Subcutaneous adipose tissue (tissue), 3 donors: ENCODE results near the gene ZNF362.

DNA sequence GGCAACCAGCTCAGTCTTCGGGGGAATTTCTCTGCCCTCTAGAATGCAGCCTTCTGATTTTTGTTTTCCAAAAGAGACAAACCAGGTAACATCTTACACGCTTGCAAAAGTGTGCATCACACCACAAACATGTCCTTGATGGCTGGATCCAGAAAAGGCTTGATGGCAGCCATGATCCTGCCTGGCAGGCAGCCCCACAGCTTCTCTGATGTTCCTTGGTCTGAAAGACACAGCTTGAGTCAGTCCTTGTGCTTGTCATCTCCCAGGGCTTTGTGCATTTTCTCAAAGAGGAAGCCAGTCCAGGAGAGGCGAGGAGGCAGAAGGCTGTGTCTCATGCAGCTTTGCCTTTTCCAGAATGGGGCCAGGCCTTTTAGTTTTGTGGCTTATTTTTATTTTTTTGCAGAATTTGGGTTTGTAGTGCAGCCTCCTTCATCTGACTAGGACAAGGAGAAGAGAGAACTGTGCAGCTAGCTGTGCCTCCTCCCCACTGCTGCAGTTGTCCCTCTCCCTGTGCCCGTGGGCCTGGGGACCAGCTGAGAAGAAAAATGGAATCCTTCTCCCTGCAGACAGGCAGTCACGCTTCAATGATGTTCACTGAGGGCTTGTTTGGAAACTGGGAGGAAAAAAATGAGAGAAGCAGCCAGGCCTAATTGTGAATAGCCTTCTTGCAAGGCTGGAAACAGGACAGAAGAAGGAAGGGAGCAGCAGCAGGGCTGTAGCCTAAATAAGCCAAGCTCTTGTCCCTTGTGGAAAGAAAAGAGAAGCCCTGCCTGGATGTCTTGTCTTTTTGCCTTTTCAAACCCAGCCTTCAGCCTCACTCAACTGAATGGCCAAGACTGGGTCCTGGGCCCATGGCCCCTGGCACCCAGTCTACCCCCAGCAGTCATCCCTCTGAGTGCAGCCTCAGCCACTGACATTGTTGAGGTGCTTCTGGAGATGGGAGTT, 7.3 kb downstream of the FNDC5 start:
- PRO-cap: no peak
- RAMPAGE, long total RNA, 3 experiments: no peak in any of the 3 experiments

GRCh38 chr1:32894511-32895100, 6.6 kb downstream of the TMEM54 start:
- PRO-cap: no peak
- RAMPAGE, long total RNA, 3 experiments: no peak in any of the 3 experiments

DNA sequence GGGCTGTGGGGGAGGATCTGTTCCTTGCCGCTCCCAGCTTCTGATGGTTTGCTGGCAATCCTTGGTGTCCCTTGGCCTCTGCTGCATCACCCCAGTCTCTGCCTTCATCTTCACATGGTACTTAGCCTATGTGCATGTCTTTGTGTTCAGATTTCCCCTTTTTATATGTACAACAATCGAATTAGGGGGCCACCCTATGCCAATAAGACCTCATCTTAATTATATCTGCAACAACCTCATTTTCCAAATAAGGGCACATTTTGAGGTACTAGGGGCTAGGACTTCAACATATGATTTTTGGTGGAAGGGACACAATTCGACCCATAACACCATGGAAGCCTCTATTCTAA, 27.9 kb upstream of the TMEM54 start:
- PRO-cap: no peak
- RAMPAGE, long total RNA, 3 experiments: no peak in any of the 3 experiments

GRCh38 chr1:32972696-32973511, 8.3 kb upstream of the RNF19B start:
- PRO-cap: no peak
- RAMPAGE, long total RNA, 3 experiments: no peak in any of the 3 experiments

GRCh38 chr1:33035752-33036538, 738 bp downstream of the AK2 start:
- PRO-cap: no peak
- RAMPAGE, long total RNA, 3 experiments: no peak in any of the 3 experiments

DNA sequence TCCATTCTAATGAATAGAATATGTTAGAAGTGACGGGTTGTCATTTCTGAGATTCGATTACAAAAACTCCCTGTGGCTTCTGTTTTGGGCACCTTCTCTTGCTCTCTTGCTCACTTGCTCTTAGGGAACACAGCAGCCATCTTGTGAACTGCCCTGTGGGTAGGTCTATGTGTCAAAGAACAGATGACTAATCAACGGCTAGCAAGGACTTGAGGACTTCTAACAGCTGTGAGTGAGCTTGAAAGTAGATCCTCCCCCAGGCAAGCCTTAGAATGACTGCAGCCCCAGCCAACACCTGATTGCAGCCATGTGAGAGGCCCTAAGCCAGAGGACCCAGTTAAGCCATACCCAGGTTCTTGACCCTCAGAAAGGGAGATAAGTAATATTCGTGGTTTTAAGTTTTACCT, 49.4 kb downstream of the AZIN2 start:
- PRO-cap: no peak
- RAMPAGE, long total RNA, 3 experiments: no peak in any of the 3 experiments

- PRO-cap: no peak
- RAMPAGE, long total RNA, 3 experiments: no peak in any of the 3 experiments
These were observed 18.4 kb downstream of the TRIM62 start for GRCh38 chr1:33163359-33163840.

GRCh38 chr1:33244007-33244532, 12.2 kb upstream of the ZNF362 start:
- PRO-cap: no peak
- RAMPAGE, long total RNA, 3 experiments: no peak in any of the 3 experiments

GRCh38 chr1:33255822-33256624, at the start of gene ZNF362:
ZNF362 (plus strand) TSS chr1:33256492.
- PRO-cap: bidirectional peak, plus-strand start at chr1:33256152, minus-strand start at chr1:33255993; bidirectional peak, plus-strand start at chr1:33256312, minus-strand start at chr1:33256315; bidirectional peak, plus-strand start at chr1:33256545, minus-strand start at chr1:33256473
- RAMPAGE, long total RNA, 3 experiments: no peak in any of the 3 experiments

- PRO-cap: no peak
- RAMPAGE, long total RNA, 3 experiments: no peak in any of the 3 experiments
These were observed 9.0 kb downstream of the ZNF362 start for GRCh38 chr1:33265142-33265894.

DNA sequence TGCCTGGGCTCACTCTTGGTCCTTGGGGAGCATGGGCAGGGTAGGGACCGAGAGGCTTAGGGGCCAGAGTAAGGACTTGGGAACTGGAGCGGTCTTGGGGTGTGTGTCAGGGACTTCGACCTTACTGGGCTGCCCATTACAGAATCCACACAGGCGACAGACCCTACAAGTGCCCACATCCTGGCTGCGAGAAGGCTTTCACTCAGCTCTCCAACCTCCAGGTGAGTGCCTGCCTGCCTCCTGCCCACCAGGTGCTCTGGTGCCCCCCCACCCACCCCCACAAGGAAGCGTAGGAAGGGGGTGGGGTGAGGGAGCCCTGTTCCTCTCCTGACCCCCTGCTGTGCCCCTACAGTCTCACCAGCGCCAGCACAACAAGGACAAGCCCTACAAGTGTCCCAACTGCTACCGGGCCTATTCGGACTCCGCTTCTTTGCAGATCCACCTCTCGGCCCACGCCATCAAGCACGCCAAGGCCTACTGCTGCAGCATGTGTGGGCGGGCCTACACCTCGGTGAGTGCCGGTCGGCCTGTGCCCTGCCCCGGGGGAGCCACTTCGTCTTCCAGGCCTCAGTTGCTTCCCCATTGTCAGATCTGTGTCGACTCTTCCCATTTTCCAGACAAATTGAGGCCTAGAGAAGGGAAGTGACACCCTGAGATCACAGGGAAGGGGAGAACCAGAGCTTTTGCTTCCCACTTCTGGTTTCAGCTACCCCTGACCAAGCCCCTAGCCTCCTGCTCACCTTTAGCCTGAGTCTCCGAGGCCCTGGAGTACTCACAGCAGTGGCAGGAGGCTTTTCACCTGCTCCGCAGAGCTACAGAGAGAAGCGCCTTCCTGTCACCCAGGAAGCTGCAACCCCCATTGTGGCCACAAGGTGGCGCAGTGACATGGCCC, 25.9 kb downstream of the A3GALT2 start:
- PRO-cap: no peak
- RAMPAGE, long total RNA, 3 experiments: no peak in any of the 3 experiments

DNA sequence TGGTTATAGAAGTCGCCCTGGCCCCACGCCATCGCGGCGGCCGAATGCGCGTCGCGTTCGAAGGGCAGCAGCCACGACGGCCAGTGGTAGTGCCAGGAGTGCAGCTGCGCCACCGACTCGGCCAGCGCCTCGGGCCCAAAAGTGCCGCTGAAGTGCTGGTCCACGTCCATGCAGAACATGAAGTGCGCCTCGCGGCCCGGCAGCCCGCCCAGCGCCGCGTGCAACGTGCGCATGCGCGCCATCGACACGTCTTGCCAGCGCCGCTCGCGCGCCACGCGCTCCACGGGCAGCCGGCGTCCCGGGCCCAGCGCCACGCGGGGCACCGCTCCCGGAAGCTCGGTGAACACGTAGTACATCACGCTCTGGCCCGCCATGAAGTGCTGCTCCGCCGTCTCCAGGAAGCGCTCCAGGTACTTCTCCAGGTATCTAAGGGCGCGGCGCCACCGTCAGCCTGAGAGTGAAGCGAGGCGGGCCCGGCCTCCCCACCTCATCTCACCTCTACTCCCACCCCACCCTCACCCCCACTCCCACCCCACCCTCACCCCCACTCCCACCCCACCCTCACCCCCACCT, 13.8 kb downstream of the A3GALT2 start:
- PRO-cap: no peak
- RAMPAGE, long total RNA, 3 experiments: no peak in any of the 3 experiments

GRCh38 chr1:33328705-33329365, 7.9 kb upstream of the A3GALT2 start:
- PRO-cap: no peak
- RAMPAGE, long total RNA, 3 experiments: no peak in any of the 3 experiments

DNA sequence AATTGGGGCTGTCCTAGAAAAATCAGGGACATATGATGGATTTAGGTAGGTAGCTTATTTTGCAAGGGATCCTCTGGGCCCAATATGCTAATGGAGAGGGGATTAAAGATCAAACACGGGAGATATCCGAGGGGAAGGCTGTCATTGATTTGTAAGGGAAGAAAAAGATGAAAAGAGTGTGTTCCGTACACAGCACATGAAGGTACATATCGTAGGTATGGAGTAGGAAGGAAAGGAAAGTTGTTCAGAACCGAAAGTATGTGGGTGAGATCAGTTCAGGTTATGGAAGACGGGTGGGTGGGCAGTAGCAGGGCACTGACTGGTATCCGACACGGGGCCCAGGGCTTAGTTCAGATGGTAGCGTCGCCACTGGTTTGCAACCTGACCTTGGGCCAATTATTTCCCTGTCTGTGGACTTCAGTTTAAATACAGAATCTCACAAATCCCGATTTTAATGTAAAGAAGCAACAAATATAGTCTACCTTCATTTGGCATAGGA, 27.7 kb upstream of the A3GALT2 start:
- PRO-cap: no peak
- RAMPAGE, long total RNA, 3 experiments: no peak in any of the 3 experiments

DNA sequence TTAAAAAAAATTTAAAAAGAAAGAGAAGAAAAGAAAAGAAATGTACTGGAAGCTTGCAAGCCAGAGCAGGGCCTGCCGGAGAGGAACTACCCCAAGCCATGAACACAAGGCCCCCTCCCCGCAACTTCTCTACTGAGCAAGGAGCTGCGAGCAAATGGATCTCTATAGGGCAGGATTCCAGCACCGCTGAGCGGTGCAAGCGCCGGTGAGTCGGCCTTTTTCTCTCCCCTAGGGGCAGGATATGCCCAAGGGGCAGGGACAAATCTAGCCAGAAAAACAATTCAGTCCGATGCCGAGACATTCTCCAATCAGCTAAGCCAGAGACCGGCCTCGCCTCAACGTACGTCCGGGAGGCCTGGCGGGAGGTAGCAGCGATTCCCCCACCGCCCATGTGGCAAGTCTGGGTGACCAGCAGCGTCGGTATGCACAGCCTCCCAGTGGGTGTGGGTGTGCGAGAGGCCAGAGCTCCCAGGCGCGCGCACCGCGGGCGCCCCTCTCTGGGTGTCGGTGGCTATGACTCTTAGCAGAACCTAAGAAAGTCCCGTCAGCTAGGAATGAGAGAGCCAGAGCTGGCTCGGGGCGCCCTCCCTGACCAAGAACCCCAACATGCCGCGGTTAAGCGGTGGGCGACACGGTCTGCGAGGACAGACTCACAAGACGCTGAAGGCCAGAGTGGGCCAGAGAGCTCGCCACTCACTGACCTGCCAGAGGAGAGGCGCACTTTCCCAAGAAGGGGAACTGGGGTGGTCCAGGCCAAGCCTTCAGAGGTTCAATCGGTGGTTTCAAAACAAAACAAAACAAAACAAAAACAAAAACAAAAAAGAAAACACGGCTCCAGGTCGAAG, 1.9 kb downstream of the CSMD2 start:
- PRO-cap: no peak
- RAMPAGE, long total RNA, 3 experiments: no peak in any of the 3 experiments

DNA sequence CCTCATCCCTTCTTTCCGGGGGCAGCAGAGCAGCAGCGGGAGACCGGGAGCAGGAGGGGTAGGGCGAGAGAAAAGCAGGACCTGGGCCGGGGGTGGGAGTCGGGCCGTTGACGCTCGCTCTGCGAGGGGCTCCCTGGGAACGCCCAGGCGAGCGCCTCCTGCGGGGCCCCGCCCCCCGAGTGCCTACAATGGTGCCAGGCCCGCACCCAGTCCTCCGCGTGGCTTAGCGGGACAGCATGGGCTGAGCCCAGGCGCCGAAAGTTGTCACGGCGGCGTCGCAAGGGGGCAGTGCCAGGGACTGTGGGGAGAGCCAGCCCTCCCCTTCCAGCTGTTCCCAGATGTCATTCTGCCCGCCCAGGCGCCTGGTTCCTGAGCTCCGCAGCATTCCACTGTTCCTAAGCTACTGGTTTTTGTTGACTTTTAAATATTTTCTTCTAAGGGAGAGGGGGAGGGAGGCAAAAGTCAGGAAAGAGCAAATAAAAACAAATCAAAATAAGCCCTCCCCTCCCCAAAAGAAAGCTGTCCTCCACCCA, 505 bp downstream of the C1orf94 start:
- PRO-cap: no peak
- RAMPAGE, long total RNA, 3 experiments: no peak in any of the 3 experiments

- PRO-cap: no peak
- RAMPAGE, long total RNA, 3 experiments: no peak in any of the 3 experiments
These were observed 201.5 kb downstream of the C1orf94 start for GRCh38 chr1:34378299-34378571.

DNA sequence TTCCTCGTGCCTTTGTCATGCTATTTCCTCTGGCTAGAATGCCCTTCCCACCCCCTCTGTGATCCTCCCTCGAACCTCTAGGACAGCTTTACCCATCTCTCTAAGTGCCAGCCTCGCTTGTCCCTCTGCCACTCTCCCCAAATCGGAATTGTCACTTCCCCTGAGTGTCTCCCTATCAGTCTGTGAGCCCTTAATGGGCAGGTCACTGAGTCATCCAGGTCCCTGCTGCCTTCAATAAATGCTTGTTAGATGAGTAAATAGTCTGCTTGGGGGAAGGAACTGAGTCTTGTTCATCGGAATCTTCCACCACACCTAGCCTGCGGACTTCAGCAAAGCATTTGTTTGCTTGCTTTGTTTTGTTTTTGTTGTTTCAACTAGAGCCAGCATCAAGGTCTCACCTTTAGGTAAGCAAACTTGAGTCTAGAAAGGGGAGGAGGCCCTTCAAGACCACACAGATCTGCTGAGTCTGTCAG, 4.0 kb downstream of the GJB4 start:
- PRO-cap: no peak
- RAMPAGE, long total RNA, 3 experiments: no peak in any of the 3 experiments

GRCh38 chr1:35030504-35031132, 1.1 kb downstream of the ZMYM6 start:
- PRO-cap: no peak
- RAMPAGE, long total RNA, 3 experiments: no peak in any of the 3 experiments

DNA sequence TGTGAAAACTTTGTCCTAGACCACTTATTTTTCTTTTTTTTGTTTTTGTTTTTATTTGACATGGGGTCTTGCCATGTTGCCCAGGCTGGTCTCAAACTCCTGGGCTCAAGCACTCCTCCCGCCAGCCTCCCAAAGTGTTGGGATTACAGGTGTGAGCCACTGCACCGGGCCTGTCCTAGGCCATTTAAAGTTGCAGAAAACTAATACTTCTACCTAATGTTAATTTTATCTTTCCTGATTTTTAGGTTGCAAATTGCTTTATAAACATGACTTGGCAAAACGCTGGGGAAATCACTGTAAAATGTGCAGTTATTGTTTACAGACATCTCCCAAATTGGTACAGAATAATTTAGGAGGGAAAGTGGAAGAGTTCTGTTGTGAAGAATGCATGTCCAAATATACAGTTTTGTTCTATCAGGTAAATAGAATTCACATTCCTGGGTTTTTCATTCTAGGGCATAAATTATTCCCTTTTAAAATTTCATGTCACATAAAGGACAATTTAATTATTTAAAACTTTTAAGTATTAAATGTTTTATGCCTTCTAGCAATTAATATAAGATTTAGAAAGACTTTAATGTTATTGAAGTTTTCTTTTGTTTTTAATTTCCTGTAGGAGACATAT, 120.3 kb downstream of the ZMYM4 start:
- PRO-cap: no peak
- RAMPAGE, long total RNA, 3 experiments: no peak in any of the 3 experiments